ENCODE data around the genes SLC30A9, CWH43, DCUN1D4 and SPATA18.

DNA sequence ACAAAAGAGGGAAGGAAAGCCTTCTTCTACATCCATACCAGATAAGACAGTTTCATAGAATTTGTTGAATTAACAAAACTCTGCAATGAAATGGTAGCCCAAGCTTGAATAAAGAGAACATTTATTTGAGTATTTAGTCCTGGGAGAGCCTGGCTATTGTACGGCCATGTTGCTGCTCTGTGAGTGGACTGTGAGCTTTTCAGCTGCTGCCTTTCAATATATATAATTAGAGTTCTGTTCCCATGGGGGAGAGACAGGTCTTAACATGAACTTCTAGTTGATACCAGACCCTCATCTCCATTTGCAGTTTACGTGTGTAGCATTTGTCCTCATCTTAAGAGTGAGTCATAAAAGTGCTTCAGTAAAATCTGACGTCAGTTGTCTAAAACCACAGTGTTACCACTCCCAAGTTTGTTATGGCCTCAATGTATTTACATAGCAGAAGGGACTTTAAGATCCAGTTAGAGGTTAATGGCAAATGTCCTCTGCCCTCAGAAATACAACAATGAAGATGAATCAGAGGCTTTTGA, 38.7 kb downstream of the PHOX2B start:
- PRO-cap, result no peak
- RAMPAGE, long total RNA, 4 experiments, result no peak in any of the 4 experiments

DNA sequence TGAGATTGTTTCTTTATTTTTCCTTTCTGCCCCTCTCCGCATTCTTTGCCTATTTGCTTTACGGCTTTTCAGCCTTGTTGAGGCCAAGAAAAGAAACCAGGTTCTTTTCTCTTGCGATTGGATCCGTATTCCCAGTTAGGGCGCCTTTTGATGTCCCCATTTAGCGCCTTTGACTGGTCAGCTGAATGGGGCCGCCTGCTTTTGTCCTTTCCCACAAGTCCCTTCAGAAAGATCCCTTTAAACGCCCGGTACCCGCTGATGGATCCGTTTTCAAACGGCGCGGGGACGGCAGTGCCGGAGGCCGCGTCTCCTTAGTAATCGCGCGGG, 54.0 kb upstream of the TMEM33 start:
- PRO-cap, result no peak
- RAMPAGE, long total RNA, 4 experiments, result no peak in any of the 4 experiments

- PRO-cap, result bidirectional peak, plus-strand start at chr4:41990530, minus-strand start at chr4:41990422
- RAMPAGE, long total RNA, 4 experiments, result start-site peak on the plus strand in 4 of 4 experiments, at chr4:41990506-41990572 at its widest, 37 to 426 reads per replicate
Observed at GRCh38 chr4:41990053-41991345, at the start of gene SLC30A9. Gene SLC30A9, plus strand, starts transcription at chr4:41990530.

DNA sequence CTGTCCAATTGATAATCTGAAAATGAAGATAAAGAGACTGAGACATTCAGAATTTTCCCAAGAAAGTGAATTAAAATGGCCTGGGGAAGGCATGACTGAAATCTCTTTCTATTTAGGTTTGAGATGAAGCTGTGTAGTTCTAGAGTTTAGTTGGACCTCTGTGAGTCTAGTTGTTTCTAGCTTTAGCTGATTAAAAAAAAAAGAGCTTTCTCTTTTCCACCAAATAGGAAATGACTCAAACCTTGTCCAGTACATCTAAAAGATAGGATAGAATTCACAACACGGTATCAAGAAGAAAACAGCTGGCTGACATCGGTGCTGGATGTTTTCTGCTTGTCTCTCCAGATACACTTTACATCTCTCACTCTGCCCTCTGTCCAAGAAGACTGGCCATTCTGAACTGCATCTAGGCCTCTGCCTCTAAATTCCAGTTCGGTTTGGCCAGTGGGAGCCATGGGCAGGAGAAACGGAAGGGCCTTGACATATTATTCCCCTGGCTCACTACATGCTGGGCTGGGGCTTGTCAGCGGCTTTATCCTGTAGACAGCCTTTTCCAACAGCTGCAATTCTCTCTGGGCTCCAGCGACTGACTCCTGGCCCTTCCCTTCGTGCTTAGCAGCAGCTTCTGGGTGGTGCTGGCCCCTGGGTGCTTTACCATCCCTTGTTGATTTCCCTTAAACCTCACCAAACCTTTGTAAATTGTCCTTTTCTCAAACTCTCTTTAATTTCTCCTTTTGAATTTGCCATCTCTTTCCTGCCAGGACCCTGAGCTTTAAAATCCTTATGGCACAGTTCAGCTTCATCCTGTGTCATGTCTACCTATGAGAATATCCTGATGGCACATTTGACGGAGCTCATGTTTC, 57.3 kb upstream of the SHISA3 start:
- PRO-cap, result no peak
- RAMPAGE, long total RNA, 4 experiments, result no peak in any of the 4 experiments

GRCh38 chr4:42643632-42644146, 13.2 kb downstream of the ATP8A1 start:
- PRO-cap, result no peak
- RAMPAGE, long total RNA, 4 experiments, result no peak in any of the 4 experiments

GRCh38 chr4:42654993-42655481, 1.9 kb downstream of the ATP8A1 start:
- PRO-cap, result no peak
- RAMPAGE, long total RNA, 4 experiments, result no peak in any of the 4 experiments

GRCh38 chr4:42655670-42656757, 891 bp downstream of the ATP8A1 start:
- PRO-cap, result unidirectional peak, plus-strand start at chr4:42656271; unidirectional peak, plus-strand start at chr4:42656313
- RAMPAGE, long total RNA, 4 experiments, result no peak in any of the 4 experiments

DNA sequence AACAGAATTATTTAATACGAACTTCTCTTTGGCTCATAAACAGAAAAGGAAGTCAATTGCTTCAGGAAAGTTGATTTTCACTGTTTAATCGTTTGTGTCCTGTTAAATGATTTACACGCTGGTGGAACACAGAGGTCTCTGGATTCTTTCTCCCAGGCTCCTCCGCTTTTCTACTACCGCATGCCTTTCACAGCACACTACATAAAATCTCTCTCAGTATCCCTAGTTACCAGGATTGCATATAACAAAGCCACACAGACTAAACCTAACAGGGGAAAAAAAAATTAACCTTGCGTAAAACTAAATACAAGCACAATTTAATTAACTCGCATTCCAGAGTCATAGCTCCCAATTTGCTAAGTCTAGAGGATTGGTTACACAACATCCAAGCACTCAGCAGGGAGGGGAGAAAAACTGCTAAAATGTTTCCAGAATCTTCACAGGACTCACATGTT, 133.9 kb downstream of the CORIN start:
- PRO-cap, result no peak
- RAMPAGE, long total RNA, 4 experiments, result no peak in any of the 4 experiments

- PRO-cap, result unidirectional peak, plus-strand start at chr4:48269341; bidirectional peak, plus-strand start at chr4:48269482, minus-strand start at chr4:48269417
- RAMPAGE, long total RNA, 4 experiments, result no peak in any of the 4 experiments
Observed at GRCh38 chr4:48268863-48269747, 533 bp downstream of the TEC start.

- PRO-cap, result unidirectional peak, plus-strand start at chr4:48340741; bidirectional peak, plus-strand start at chr4:48340954, minus-strand start at chr4:48340799; unidirectional peak, minus-strand start at chr4:48341013; bidirectional peak, plus-strand start at chr4:48341475, minus-strand start at chr4:48341242
- RAMPAGE, long total RNA, 4 experiments, result no peak in any of the 4 experiments
Observed at GRCh38 chr4:48340591-48341341, 563 bp upstream of the SLAIN2 start.

DNA sequence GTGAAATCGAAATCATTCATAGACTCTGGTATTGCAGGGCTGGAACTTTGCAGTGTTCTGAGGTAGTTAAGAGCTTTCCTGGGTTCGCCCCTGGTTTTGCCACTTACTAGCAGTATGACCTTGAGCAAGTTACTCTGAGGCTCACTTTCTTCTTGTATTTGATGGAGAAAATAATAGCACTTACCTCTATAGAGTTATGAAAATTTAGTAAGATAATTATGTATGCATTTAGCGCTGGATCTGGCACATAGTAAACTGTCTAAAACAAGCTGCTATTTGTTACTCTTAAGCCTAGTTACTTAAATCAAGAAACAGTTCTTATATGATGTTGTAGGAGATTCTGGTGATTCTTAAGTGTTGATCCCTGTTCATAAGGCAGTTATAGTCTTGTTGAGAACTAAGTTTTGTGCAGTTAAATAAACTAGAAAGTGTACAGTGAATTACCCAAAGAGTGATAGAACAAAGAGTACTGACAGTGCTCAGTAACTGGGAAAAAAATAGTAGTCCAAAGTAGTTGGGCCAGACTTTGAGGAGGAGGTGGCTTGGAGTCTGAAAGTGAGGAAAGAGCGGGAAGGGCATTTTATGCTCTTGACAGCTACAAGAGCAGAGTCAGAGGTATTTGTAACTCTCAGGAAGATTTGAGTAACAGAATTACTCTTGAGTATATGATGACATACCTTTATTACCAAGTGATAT, 1.9 kb downstream of the SLAIN2 start:
- PRO-cap, result no peak
- RAMPAGE, long total RNA, 4 experiments, result start-site peak on the plus strand in 1 of 4 experiments, centred at position 346 of the sequence, 26 reads per replicate

- PRO-cap, result no peak
- RAMPAGE, long total RNA, 4 experiments, result start-site peak on the minus strand in 1 of 4 experiments, at chr4:48755243-48755548 at its widest, 20 reads per replicate
Observed at GRCh38 chr4:48755092-48755599, 24.9 kb downstream of the FRYL start.

GRCh38 chr4:48775577-48776547, 4.2 kb downstream of the FRYL start:
- PRO-cap, result no peak
- RAMPAGE, long total RNA, 4 experiments, result no peak in any of the 4 experiments

GRCh38 chr4:48985860-48986843, at the start of gene CWH43:
Gene CWH43, plus strand, starts transcription at chr4:48986275.
- PRO-cap, result no peak
- RAMPAGE, long total RNA, 4 experiments, result no peak in any of the 4 experiments

- PRO-cap, result no peak
- RAMPAGE, long total RNA, 4 experiments, result no peak in any of the 4 experiments
Observed at GRCh38 chr4:49494660-49495360, 508.7 kb downstream of the CWH43 start.

DNA sequence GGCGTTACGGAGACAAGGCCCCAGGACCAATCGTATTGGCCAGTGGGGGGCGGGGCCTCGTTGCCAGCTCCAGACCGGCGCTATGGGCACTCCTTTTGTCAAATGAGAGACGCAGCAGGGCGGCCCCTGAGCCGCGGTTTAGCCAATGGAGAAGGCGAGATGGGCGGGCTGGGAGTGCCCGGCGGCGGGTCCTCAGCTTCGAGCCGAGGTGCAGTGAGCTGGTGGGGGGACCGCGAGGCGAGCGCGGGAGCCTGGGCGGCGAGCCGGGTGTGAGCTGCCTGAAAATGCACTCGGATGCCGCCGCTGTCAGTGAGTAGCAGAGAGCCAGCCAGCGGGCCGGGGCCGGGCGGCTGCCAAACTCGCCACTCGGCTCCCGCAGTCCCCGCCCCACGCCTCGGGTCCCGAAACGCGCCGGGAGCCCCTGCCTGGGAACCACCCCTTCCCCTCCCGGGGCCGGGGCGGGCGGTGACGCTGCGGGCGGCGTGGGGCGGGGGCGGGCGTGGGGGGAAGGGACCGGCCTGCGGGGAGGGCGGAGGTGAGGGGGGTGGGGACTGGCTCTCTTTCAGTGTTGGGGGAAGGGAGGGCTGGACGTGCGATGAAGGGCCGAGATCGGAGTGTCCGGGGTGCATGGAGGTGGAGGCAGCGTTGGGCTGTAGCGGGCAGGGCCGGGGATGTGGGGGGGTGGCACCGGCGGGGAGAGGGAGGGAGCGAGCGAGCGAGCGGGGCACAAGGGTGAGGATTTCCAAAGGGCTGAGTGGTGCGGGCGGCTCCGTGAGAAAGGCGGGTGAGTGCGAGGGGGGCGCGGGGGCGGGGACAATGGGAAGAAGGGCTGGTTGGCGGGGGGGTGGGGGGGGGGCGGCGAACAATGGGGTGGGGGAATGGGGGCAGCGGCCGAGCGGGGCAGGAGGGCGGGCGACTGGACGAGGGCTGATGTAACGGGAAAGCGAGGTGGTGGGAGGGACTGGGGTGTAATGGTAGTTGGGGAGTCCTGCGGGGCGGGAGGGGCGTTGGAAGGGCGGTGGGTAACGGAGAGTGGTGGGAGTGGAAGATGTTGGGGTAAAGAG, at the start of gene DCUN1D4:
DCUN1D4 (plus strand) TSS at position 195 of the 1,064 bp plus-strand sequence.
- PRO-cap, result bidirectional peak, plus-strand start at position 173 of the sequence, minus-strand start outside the sequence; bidirectional peak, plus-strand start at position 565 of the sequence, minus-strand start at position 423 of the sequence
- RAMPAGE, long total RNA, 4 experiments, result start-site peak on the plus strand in 3 of 4 experiments, centred at positions 216 to 221 of the sequence, 27 to 206 reads per replicate

- PRO-cap, result bidirectional peak, plus-strand start at chr4:52051447, minus-strand start at chr4:52051303; bidirectional peak, plus-strand start at chr4:52051984, minus-strand start at chr4:52051926
- RAMPAGE, long total RNA, 4 experiments, result start-site peak on the plus strand in 2 of 4 experiments, at chr4:52051330-52051447 at its widest, 25 to 26 reads per replicate
Observed at GRCh38 chr4:52050996-52052301, at the start of gene SPATA18. Gene SPATA18, plus strand, starts transcription at chr4:52051304.

DNA sequence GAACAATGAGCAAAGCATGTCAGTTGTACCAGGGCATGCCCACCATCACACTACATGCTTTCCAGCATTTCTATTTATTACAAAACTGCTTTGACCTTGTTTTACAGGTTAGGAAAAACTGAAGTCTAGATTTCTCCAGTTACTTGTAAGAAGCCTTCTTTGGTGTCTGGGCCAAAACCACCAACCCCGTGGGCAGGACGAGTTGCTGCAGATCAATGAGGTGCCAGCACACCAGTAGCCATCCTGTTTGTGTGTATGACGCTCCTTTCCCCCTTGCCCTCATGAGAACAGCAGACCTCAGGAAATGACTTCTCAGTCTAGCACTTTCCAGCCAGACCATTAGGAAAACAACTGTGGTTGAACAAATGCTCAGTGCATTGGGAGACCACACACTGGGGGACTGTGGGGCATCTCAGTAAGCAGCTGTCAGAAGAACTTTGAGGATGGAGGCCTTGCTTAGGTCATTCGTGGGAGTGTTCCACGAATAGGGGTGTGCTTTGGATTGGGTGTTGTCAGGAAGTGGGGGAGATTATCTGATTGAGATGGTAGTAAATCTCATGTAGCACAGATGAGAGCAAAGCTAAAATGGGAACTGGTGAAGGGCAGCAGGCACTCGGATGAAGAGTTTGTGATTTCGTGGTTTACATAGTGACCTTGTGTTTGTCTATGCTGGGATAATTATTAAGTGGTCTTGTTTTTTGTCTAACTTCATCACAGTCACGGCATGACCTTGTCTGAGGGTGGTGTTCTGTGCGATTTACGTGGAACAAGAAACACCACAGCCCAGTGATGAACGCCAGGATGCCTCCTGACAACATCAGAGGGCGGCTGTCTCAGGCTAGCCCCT, 70.3 kb downstream of the USP46 start:
- PRO-cap, result no peak
- RAMPAGE, long total RNA, 4 experiments, result no peak in any of the 4 experiments

- PRO-cap, result no peak
- RAMPAGE, long total RNA, 4 experiments, result no peak in any of the 4 experiments
Observed at GRCh38 chr4:52718007-52718768, 33.0 kb downstream of the ERVMER34-1 start.

DNA sequence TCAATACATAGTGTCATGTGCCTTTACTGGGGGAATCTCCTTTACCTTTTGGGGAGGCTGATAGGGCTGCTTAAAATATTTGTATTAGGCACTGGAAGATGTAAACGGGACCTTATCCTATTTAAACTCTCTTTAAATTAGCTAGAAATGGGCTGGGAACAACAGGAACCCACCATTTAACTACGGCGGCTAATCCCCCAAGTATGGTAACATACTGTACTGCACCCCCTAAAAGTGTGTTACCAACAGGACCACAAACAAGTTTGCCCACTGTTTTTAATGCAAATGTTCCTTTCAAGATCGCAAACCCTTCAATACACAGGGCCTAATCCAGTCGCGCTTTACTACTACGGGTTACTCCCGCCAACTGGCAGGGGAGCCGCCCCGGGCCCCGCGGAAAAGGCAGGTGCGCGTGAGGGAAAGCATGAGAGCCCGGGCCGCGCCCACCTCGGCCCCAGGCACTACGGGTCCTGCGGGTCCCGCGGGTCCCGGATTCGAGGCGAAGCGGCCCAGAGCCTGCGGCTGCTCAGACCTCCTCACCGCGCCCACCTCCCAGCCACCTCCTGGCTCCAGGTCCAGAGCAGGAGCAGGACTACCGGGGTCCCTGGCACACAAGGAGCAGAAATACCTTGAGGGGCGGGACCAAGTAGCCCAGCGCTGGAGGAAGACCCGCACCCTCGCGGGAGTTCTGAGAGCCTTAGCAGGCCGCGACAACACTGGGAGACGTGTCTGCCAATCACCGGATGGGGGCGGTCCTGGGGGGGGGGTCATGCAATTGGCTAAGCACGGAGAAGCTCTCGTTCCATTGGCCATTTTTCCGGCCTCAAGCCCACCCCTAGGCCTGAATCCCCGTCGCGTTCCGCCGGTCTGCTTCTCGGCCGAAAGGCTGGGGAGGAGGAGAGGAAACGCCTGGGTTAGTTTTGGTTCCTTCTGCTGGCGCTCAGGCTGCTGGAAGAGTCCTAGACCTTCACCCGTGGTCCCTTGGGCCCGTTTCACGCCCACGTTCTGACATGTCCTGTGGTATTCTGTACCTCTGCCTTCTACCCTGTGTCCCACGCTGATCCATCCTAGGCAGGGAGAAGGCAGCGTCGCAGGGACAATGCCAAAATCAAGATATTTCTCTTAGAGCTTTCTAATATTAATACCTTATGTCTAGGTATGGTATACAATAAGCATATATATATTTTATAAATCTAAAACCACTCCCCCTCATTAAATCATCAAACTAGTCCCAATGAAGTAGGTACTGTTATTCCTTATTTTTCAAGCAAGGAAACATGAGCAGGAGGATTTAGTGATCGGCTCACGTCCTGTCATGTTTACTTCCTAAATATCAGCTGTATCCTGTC, 29.1 kb downstream of the ERVMER34-1 start:
- PRO-cap, result bidirectional peak, plus-strand start at position 872 of the sequence, minus-strand start at position 690 of the sequence
- RAMPAGE, long total RNA, 4 experiments, result no peak in any of the 4 experiments